A172 (cell line): ENCODE measurements around a stretch of chr9.

DNA sequence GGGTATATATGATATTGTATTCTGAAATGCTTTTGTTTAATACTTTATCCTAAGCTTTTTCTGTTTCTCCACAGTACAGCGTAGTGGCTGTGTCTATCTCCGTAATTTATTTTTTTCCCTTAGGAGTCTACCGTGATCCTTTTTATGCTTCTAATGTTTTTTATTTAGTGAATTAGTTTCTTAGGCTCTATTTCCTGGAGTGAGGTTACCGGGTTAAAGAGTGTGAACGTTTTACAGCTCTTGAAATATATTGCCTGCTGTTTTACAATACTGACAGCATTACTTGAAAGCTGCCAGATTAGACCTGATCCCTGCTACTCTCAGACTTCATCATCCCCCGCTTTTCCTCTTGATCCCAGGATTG lies 15.2 kb upstream of the FAM120AOS start:
- RAMPAGE, long total RNA = no peak

DNA sequence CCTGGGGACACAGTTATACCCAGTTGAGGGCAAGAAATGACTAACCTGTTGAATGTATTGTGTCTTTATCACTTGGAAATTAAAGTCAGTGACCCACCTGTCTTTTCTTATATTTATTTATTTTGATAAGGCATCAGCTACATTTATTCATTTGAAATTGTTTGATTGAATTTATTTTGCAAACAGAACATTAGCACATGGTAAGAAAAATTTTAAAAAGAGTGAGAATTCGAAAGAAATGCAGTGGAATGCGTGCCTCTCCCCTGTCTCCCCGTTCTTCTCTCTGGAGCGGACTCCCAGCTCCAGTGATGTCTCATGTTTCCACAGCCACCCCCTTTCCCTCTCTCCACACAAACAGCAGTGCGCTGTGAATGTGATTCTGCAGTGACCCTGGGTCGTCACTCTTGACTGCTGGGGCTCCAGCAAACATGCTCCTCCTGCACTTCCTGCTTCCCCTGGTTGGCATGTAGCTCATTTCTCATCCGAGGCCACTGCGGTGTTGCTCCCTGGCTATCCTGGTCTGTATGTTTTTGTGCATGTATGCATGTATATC lies 13.2 kb downstream of the PHF2 start:
- RAMPAGE, long total RNA = no peak

- RAMPAGE, long total RNA = no peak
Observed at GRCh38 chr9:93958250-93958449, 3.0 kb upstream of the BARX1 start.

DNA sequence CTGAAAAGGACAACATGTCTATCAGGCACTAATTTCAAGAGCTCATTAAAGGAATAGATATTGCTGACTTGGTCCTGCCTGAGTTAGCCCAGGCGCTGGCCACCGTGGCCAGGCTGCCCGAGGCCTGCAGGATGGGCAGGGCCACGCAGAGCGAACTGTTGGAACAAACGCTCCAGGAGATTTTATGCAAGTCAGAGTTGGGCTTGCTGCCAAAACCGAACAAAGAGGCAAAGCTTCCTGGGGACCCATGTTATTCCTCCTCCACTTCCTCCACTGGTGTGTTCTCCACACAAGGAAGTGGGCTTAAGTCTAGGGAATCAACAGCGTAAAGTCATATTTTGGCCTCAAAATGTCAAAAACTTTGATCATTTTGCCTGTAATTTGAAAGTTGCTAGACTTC lies 72.7 kb downstream of the PTPDC1 start:
- RAMPAGE, long total RNA = no peak

DNA sequence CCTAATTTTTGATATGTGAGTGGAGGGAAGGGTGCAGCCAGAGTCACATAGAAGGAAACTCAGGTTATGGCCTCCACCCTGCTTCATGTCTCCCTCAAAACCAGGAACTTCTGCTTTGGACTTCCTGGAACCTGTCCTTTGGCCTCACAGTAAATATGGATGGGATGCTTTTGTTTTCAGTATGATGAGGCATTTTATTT lies 19.0 kb downstream of the ZNF169 start:
- RAMPAGE, long total RNA = no peak

DNA sequence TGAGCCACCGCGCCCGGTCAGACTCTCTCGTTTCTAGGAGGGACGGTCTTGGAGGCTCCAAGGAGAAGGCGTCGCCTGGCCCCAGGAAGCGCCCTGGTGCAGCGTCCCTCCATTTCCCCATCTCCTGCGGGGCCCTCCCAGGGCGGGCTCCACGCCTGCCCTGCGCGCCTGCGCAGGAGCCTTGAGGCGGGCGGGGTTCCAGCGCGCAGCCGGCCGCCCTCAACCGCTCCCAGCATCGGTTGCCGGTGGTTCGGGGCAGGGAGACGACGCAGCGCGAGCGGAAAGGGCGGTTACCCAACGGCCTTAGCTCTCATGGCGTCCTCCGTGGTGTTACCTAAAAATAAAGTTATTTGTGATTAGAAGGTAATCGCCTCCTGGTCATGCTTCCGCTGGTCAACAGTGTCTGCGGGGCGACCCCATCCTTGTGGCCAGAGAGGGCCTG lies 3.9 kb upstream of the NUTM2F start:
- RAMPAGE, long total RNA = no peak

DNA sequence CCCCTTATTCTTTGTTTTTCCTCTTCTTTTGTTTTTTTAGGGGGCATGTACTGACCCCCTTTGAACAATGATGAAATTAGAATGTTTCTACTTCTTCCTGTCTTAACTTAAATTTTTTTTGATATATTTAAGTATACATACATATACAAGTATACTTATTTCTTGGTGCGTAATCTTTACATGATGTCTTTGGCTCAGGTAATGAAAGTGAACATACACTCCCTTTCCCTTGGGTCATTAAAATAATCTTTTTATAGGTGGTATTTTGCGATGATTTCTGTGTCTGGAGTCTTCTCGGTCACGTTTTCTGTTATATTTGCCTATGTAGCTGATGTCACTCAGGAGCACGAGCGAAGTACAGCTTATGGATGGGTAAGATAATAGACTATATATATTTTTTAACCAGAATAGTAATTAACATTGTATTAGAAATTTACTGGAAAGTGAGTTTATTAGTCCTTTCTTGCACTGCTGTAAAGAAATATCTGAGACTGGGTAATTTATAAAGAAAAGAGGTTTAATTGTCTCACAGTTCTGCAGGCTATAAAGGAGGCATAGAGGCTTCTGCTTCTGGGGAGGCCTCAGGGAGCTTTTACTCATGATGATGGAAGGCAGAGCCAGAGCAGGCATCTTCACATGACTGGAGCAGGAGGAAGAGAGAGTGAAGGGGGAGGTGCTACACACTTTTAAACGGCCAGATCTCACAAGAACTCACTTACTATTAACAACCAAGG lies 66.5 kb downstream of the MFSD14B start:
- RAMPAGE, long total RNA = no peak

DNA sequence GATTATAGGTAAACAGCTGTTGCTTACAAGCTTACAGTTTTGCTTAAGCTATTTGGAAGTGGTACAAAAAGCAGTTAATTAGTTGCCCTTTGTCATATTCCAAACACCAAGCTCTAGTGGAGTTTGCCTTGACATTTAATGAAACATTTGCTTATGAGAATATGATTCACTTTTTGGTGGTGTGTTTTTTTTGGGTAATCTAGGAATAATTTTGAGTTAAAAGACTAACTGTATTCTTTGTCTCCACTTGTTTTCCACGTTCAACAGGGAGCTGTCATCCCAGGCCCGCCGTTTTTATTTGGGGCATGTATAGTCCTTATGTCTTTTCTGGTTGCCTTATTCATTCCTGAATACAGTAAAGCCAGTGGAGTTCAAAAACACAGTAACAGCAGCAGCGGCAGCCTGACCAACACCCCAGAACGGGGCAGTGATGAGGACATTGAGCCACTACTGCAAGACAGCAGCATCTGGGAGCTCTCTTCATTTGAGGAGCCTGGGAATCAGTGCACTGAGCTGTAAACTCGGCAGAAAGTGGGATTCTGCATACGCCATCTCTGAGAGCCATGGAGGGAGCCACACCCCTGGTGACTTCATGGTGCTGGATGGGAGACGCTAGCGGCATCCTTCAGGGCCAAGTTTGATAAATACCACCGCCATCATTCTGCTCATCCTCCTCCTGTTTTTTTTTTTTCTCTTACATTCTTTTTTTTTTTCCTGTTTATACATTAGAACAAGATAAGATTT lies 84.7 kb downstream of the MFSD14B start:
- RAMPAGE, long total RNA = no peak

- RAMPAGE, long total RNA = no peak
Observed at GRCh38 chr9:94612047-94612499, 18.4 kb upstream of the FBP2 start.

GRCh38 chr9:94630869-94631324 lies 8.4 kb downstream of the FBP1 start:
- RAMPAGE, long total RNA = no peak

GRCh38 chr9:94783181-94783842 lies 56.8 kb downstream of the AOPEP start:
- RAMPAGE, long total RNA = no peak

DNA sequence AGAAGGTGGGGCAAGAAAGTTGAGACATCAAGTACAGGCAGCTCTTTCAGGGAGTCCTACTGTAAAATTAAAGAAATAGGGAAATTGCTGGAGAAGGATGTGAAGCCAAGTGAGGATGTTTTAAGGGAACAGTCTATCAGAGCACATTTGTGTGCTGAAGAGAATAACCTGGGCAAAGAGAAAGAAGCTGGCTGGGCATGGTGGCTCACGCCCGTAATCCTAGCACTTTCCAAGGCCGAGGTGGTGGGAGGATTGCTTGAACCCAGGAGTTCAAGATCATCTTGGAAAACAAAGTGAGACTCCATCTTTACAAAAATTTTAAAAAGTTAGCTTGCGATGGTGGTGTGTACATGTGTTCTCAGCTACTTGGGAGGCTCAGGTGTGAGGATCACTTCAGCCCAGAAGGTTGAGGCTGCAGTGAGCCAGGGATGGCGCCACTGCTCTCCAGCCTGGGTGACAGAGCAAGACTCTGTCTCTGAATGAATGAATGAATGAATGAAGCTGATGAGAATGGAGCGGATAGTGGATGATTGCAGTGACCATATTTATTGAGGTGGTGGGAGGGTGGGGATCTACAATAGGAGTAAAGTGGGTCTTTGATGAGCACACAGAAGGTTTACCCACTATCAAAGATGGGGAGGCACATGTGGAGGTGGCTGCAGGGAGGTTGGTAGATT lies 120.1 kb downstream of the AOPEP start:
- RAMPAGE, long total RNA = no peak

- RAMPAGE, long total RNA = no peak
Observed at GRCh38 chr9:94867748-94868391, 141.4 kb downstream of the AOPEP start.

DNA sequence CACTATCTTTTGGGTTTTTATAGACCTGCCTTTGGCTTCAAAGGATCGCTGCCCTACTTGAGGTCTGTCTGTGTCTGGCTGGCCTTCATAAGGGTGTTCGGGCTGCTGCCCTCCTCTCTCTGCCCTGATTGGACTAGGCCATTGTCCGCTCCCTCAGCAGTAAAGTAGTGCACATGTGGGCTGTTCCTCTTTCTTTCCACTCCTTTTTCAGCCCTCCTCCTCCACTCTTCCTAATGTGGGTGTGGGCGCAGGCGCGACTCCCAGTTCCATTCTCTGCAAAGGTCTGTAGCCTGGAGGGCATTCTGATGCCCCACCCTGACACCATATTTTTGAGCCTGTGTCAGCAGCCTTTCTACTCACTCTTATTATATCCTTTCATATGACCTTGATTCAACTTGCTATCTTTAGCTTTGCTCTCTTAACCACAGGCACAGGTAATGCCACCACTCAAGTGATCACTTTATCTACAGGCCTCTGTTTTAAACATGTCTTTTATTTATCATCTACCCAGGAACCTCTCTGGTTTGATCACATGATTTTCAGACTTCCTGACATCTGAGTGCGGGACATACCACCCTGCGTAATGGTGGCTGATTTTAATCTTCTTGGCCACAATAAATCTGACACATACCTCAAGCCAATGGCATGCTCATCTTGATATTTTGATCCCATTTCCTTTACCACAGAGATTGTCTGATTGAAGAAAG lies 144.5 kb downstream of the AOPEP start:
- RAMPAGE, long total RNA = no peak

GRCh38 chr9:94900486-94901190 lies 174.1 kb downstream of the AOPEP start:
- RAMPAGE, long total RNA = no peak

DNA sequence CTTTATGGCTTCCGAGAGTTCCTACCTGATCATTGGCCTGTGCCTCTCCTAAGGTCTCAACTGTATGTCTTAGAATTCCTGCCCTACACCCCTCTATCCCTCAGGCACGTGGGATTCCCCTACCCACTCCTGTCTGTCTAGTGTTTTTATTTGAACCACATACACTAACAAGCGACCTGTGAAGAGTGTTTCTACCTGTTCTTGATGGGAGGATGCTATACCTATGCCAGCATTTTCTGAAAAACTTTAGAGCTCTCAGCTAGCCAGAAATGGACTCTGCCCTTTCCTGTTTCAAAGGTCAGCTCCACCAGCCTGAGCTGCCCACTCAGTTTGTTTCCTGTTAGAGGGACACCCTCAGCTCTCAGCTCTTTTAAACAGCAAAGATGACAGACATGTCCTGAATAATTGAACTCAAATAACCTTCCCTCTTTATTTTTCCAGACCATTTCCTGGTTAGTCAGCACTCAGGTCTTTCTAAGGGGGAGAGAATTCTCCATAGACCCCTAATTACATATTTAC lies 214.8 kb downstream of the AOPEP start:
- RAMPAGE, long total RNA = no peak

DNA sequence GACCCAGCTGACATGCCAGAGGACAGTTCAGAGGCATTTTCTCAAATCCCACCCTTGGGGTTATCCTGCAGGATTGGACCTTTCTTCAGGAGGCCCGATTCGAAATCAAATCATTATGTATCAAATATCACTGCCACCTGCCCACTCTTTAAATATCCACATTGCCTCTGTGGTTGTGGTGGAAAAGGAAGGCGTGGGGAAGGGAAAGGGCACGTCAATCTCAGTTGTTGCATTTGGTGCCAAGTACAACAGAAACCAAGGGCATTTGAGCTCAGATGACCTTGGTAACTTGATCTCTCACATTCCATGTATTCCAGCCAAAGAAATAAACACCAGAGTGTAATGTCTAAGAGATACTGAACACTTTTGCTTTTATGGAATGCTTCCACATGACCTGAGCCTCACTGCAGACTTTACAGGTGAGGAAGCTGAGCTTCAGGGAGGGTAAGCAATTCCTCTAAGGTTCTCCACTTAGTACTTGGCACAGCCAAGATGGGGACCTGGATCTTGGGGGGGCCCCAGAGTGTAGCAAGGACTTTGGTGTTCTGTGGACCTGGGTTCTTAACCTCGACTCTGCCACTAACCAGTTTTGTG lies 224.4 kb downstream of the AOPEP start:
- RAMPAGE, long total RNA = no peak

DNA sequence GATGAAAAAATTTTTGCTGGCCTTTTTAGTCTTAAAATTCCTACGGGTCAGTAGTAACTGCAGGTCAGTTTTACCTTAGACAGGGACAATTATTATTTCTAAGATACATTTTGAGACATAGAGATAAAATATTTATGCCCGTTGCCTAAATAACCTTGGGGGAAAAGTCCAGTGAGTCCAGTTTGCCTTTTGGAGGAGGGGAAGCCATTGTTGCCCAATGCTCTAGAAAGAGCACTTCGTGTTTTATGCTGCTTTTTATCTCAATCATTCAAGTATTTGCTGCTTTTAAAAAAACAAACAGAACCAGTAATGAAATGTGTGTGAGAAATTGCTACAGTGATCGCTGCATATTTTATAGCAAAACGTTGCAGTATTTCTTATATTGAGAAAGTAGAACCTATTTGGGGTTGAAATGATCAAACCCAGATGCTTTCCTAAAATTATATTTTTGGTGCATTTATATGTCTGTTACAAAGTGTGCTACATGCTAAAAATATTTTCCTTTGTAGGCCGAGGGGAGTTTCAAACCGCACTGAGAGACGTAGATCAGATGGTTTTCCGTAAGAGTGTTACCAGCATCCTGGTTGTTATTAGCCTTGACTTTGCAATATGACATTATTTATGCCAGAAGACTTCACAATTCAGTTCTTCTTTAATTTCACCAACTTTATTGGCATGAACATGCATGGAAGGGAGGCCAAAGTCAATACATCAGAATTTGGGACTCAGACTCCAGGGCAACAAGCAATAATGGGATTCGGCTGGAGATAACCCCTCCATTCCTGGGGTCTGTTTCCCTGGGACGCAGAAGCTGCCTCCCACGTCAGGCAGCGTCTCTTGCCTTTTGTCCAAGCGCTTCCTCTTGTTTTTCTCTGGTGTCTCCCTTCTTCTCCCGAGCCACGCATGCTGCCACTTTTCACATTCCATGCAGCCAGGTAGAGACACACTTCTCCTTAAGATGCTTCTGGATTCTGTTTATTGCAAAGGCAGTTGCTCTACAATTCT lies 266.9 kb downstream of the AOPEP start:
- RAMPAGE, long total RNA = no peak

- RAMPAGE, long total RNA = no peak
Observed at GRCh38 chr9:95003629-95003878, 277.1 kb downstream of the AOPEP start.

GRCh38 chr9:95043844-95044387 lies 273.6 kb downstream of the FANCC start:
- RAMPAGE, long total RNA = no peak